Cardiac ventricle fibroblast (primary cell): ENCODE measurements around the genes ZSCAN18 and RPS5.

DNA sequence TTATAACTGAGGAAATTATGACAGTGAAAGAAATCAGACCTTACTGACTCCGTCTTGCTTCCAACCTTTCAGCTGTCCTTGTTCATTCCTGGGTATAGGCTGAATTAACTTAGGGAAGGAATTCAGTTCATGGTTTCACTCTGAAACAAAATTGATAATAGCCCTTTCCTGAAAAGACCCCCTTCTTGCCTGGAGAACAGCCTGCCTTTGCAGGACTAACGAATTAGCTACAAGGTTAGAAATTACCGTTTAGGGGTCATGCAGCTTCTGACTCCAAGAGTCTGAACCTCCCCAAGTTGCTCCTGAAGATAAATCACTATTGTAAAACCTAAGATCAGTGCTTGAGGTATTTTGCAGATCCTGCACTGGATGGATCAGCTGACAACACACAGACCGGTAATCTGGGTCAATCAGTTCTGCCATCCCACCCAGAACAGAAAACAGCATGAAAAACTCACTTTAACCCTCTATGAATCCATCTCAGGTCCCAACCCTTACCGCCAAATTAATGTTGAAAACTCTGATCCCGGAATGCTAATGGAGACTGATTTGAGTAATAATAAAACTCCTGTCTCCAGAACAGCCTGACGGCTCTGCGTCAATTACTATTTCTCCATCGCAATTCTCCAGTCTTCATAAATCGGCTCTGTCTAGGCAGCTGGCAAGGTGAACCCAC, 728 bp downstream of the ZNF417 start:
- RAMPAGE, long total RNA = no peak

DNA sequence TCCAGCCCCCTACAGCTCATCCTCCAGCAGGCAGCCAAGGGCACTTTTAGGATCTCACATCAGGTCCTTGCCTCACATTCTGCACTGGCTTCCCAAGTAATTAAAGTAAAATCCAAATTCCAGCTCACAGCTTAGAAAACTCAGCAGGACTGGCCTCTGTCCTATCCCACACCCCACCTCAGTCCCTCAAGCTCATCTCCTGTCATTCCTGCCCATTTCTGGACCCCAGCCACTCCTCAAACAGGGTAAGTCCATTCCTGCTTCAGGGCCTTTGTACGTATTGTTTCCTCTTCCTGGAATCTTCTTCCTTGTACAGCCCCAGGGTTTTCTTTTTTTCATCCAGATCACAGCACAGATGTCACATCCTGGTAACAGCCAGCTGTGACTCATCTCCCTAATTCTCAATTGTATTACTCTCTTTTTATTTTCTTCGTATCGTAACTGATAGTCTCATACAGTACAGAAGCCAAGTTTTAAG, 1.9 kb upstream of the ZNF606 start:
- RAMPAGE, long total RNA = no peak

DNA sequence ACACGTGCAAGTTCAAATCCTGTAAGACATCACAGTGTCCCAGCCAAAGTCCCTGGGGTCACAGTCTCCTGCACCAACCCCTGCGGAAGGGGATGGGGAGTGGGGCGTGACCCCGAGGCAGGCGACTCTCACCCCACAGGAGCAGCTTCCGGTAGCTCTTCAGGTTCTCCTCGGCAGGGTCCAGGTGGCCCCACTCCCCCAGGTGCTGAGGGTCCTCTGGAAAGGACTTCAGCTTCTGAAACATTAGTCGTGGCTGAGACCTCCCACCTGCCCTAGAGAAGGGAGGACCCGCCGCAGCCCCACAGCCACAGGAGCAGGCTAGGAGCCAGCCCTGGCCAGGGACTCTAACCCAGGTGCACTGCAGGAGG, 11.3 kb downstream of the ZSCAN18 start:
- RAMPAGE, long total RNA = no peak

DNA sequence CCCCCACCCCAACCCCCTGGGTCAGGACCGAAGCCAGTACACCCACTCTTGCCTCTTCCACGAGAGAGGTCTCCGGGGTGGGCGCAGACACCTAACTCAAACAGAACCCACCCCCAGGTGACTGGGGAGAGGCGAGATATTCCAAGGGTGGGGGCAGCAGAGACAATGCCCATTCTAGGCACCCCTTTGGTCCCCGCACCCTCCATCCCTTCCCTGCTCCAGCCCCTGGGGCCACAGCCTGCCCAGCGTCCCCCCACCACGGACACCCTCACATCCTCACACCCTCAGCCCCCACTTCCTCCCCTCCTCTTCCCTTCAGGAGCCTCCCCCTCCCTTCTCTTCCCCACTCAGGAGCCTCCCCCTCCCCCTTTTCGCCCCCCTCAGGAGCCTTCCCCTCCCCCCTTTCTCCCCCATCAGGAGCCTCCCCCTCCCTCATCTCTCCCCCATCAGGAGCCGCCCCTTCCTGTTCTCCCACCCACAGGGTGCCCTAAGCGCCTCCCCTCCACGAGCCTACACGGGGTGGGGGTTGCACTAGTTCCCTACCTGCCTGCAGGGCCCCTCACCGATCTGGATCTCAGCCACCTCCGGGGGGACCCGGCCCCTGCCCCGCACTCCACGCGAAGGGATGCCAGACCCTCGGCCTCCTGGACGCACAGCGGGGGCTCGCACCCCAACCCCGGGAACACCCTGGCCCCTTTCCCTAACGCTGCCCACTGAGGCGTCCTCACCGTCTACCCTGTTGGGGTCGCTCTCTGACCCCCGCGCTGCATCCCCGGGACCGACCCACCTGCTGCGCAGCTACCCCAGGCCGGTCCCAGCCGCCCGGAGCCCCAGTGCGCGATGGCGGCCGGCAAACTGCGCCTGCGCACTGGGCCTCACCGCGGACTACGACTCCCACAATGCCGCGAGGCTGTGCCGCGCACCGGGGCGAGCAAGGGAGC, at the start of gene ZSCAN18:
Gene ZSCAN18 (minus strand): TSS at position 845 of the 941 bp plus-strand sequence.
- RAMPAGE, long total RNA = no peak

DNA sequence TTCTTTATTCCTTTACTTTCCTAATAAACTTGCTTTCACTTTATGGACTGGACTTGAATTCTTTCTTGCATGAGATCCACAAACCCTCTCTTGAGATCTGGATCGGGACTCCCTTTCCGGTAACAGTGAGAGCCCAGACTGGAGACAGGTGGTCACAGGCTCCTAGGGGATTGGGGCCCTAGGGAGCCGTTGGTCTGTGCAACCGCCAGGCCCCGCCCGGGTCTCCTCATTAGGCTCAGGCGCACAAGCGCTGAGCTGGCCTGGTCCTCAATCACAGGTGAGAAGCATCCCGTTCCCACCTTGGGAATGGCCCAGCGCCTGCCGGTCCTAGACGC, 10.8 kb upstream of the ZNF544 start:
- RAMPAGE, long total RNA = no peak

DNA sequence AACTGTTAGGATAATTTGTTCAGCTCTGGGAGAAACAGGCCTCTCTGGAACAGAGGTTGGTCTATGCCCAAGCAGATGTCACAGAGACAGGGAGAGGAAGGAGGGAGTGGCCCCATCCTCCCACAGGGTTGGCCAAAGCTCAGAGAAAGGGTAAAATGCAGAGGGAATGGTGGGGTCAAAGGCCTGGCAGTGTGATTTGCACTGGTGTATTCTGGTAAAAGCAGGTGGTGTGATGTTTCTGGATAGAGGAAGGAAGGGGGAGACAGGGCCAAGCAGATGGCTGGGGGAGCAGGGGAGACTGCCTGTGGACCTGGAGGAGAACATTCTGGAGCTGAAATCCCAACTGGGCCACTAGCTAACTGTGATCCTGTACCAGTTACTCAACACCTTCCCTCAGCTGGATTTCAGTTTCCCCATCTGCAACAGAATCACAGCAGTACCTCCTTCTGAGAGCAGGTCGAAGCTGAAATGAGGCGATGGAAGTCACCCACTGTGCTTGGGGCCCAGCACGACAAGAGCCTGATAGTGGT, 9.5 kb downstream of the ZSCAN22 start:
- RAMPAGE, long total RNA = no peak

DNA sequence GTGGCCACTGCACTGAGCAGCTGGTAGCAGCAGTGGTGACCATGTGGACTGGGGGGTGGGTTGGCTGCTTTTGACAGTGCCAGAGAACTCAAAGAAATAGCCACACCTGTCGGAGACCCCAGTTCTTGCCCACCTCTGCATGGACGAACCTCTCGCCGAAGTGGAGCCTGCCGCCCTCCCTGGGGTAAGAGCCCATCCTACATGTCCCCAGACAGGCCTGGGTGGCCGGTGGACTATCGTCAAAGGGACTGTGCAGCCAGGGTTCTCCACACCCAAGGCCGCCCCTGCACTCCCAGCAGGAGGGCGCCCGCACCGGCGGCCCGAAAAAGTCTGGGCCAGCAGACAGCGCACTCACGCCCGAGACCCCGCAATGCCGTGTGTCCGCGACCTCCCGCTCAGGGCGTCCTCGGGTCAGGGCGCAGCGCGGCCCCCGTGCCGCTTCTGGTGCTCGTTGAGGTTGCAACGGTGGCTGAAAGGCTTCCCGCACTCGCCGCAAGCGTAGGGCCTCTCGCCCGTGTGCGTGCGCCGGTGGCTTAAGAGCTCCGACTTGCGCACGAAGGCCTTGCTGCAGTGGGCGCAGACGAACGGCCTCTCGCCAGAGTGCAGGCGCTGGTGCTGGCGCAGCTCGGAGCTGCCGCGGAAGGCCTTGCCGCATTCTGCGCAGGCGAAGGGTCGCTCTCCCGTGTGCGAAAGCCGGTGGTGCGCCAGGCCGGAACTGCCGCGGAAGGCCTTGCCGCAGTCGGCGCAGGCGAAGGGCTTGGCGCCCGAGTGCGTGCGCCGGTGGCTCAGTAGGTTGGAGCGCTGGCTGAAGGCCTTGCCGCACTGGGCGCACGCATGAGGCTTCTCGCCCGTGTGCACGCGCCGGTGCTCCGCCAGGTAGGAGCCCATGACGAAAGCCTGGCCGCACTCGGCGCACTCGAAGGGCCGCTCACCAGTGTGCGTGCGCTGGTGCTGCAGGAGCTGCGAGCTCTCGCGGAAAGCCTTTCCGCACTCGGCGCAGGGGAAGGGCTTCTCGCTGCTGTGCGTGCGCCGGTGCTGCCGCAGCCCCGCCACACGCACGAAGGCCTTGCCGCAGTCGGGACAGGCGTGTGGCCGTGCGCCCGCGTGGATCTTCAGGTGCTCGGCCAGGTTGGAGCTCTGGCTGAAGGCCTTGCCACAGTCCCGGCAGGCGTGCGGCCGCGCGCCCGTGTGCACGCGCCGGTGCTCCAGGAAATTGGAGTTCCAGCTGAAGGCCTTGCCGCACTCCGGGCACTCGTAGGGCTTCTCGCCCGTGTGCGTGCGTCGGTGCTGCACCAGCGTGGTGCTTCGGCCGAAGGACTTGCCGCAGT, 2.9 kb upstream of the A1BG start:
- RAMPAGE, long total RNA = no peak

DNA sequence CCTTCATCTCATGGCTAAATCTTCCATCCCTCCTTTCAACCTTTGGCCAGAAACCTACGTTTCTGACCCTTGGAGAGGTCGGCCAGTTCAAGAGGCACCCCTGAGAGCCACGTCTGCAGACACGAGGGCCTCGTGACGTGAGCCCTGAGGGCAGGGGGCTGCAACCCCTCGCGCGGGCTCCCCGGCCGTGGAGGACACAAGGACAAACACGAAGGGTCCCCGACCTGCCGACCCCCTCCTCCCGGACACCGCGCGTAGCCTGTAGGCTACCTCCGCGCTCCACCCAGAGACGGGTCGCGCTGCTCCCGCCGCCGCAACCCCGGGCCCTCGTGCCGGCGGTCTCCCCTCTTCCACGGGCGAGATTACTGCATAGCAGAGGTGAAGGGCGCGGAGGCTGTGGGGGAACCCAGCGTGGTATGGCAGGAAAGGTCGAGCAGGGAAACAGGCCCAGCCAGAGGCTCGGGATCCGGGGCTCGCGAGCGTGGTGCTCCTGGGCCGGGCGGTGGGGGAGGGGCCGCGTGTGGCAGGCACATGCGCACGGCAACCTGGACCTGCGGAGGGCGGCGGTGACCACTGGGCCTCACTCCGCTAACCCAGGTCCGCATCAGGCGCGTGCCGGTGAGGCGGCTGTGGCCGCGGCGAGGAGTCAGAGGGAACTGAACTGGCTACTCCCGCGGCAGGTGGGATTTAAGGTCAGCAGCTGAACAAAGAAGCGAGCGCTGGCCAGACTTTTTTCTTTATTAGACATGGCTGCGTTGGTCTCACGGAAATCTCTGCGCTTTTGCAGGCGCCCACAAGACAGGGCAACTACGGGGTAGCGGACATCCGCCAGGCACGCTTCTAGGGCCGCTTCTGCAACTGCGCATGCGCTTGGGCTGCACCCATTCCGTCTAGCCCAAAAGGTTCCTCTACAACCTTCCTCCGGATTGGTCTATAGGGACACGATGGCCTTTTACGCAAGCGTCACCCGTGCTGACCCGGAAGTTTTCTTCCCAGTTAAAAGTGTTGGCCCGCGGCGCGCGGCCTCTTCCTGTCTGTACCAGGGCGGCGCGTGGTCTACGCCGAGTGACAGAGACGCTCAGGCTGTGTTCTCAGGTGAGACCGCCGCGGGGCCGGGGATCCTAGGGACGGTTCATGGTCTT, at the start of gene RPS5:
Gene RPS5 (plus strand): TSS at position 1,025 of the 1,142 bp plus-strand sequence.
- RAMPAGE, long total RNA = start-site peak on the plus strand centred at position 1,029 of the sequence, 17 bp wide, 2,527 and 185 reads in 2 replicates

GRCh38 chr19:58472860-58473926, 3.0 kb upstream of the ZNF446 start:
- RAMPAGE, long total RNA = no peak

- RAMPAGE, long total RNA = no peak
Observed at GRCh38 chr19:58475055-58475317, 1.2 kb upstream of the ZNF446 start.

DNA sequence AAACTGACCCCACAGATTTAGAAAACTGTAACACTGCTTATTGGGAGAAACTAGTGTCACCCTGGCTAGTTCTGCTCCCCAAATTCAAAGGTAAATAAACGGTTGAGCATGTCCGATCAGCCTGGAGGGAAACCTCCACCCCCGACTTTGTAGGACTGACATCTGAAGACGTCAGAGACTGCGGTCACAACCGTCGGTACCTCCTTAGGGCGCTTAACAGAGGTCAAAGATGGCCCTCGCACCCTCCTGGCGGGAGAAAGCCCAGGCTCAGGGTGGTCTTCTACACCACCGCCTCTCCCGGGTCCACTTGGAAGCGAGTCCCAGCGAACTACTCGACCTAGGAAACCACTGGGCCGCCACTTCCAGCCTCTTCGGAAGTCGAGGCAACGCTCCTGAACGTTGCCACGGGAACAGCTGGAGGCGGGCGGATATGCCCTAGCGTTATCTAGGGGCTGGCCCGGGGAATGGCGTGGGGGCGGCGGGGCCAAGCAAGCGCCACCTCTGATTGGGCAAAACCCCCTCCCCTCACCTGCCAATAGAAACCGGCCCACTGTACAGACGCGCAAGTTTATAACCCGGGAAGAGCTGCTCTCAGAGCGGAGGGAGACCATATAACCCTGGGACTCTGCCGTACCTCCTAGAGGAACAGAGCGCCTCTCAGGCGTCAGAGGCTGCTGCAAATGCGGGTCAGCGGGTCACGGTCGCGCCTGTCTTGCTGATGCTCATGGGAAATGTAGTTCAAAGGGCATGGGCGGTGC, 655 bp upstream of the ZNF446 start:
- RAMPAGE, long total RNA = no peak

DNA sequence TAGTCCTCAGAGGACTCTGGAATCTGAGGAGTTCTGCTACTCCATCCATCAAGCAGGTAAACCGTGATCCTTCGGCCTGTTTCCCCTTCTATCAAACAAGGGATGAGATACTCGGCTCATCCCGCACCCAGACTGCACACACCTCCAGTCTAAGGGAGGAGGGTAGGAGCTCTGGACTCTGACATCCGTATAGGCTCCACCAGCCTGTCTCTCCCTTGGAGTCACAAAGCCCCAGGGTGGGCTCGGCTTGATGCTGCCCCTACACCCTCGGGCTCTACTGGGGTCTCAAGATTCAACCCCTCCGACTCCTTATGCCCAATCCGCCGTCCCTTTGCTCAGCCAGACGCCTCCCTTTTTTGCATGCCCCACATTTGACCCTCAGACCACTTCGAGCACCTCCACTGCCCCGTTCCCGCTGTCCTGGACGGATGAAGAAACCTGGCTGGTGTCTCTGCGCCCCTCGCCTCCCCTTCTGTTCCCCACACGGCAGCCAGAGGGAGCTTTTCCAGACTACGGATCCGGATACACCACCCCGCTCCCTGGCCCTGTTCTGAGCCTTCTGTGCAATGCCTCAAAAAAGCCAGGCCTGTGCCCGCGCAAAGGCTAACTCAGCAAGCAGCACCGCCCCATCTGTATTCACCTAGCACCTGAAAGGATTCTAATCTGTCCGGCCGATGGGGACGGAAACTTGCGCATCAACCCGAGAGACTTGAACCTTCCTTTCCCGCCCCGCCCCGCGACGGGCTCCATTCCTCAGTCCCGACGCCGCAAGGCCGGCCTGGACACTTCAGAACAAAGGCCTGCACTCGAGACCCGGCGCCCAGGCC, 774 bp downstream of the ZBTB45 start:
- RAMPAGE, long total RNA = no peak

- RAMPAGE, long total RNA = no peak
Observed at GRCh38 chr19:58548244-58549013, 4.6 kb downstream of the TRIM28 start.

DNA sequence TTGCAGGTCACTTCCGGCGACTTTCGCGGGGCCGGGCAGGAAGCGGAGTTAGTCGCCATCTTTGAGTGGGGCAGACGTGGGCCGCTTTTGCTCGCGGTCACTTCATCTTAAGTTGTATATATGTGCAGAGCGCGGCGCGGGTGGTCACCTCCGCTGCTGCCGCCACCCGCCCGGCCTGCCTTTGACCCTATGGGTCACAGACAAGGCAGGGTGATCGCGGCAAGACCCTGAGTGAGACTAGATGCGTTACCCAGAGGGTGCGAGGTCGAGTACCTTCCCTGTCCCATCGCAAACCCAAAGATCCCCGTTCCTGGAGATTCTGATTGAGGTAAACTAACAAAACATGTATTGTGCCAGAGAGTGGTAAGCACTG, 657 bp upstream of the UBE2M start:
- RAMPAGE, long total RNA = no peak

DNA sequence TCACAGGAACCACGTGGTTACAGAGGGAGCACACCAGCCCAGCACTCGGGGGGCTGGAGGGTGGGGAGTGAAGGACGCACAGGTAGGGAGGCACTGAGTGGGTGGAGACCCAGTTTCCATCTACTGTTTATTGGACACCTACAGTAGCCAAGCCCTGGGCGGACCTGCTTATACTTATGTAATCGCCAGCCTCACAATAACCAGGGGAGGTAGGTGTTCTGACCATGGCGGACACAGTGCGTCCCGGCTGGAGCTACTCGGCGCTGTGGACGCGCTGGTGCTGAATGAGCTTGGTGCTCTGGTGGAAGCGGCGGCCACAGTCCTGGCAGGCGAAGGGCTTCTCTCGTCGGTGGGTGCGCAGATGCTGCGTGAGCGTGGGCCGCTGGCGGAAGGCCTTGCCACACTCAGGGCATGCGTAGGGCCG, 3.4 kb upstream of the UBE2M start:
- RAMPAGE, long total RNA = no peak